OVCAR3 (cell line): ENCODE measurements around the gene GPX3.

DNA sequence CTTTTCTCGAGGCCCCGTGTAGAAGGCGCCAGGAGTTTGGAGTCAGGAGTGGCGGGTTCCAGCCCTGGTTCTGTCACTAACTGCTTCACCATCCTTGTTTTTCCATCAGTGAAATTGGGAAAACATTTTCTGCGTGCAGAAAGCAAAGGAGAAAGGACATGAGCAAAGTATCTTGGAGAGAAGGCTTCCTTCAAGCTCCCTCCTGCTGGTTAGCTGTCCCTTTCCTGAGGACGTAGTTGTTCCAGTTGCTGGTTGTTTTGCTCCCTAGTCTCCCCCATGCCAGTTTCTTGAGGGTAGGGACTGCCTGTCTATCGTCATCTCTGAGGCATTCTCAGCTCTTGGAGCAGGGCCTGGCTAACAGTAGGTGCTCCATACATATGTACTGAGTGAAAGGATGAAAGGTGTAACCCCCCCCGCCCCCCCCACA lies 879 bp downstream of the SMIM3 start:
- RRBS = no CpG with 5 or more reads among the region's 8 CpGs

DNA sequence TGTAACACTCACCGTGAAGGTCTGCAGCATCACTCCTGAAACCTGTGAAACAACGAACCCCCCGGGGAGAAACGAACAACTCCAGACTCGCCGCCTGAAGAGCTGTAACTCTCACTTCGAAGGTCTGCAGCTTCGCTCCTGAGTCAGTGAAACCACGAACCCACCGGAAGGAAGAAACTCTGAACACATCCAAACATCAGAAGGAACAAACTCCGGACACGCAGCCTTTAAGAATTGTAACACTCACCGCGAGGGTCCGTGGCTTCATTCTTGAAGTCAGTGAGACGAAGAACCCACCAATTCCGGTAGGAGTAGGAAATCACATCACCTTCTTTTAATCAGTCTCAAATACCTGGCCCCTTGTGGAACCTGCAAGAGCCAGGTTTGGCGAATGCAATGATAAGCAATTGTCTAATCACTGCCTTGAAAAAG lies 323 bp downstream of the IRGM start:
- RRBS = 91% methylated on average over 4 of the region's 18 CpGs

GRCh38 chr5:150946218-150946682 lies 41.5 kb upstream of the ZNF300 start:
- RRBS = no CpG with 5 or more reads among the region's 27 CpGs

GRCh38 chr5:150999995-151000412 lies 20.4 kb upstream of the GPX3 start:
- RRBS = no CpG with 5 or more reads among the region's 5 CpGs

GRCh38 chr5:151020106-151021153 lies at the start of gene GPX3:
Gene GPX3, plus strand, starts transcription at chr5:151020591.
- RRBS = 4% methylated on average over 11 of the region's 58 CpGs

- RRBS = no CpG with 5 or more reads among the region's 5 CpGs
These were observed 26.2 kb downstream of the TNIP1 start for GRCh38 chr5:151054520-151055051.

DNA sequence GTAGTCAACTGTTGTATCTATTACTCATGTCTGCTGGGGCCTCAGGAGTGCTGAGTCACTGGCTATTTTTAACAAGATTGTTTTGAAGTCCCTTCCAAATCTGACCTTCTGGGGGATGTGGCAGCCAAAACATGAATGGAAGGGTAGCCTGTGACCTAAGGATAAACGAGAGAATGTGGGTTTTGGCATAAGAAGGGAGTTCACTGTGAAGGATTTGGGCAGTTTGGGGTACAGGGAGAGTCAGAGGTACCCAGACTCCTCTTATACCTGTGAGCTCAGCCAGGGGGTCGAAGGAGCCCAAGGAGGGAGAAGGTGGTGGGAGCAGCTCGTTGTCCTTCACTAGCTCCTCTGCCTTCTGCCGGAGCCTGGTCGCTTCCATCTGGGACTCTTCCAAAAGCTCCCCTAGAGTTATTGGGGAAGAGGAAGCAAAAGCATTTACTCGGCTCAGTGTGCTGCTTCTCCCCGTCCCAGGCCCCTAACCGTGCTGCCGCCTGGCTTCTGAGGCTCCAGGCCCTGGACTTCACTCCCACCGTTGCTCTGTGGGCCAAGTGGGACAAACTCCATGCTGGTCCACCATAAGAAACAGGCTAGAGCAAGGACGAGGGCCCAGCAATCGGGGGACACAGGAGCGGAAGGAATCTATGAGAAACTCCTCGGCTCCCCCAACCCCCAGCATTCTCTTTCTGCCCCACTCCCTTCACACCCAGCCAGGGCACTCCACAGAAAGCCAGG lies 17.3 kb downstream of the TNIP1 start:
- RRBS = no CpG with 5 or more reads among the region's 14 CpGs

GRCh38 chr5:151085267-151086578 lies 4.9 kb upstream of the TNIP1 start:
- RRBS = no CpG with 5 or more reads among the region's 16 CpGs

GRCh38 chr5:151094898-151095261 lies 14.0 kb upstream of the TNIP1 start:
- RRBS = no CpG with 5 or more reads among the region's 6 CpGs

DNA sequence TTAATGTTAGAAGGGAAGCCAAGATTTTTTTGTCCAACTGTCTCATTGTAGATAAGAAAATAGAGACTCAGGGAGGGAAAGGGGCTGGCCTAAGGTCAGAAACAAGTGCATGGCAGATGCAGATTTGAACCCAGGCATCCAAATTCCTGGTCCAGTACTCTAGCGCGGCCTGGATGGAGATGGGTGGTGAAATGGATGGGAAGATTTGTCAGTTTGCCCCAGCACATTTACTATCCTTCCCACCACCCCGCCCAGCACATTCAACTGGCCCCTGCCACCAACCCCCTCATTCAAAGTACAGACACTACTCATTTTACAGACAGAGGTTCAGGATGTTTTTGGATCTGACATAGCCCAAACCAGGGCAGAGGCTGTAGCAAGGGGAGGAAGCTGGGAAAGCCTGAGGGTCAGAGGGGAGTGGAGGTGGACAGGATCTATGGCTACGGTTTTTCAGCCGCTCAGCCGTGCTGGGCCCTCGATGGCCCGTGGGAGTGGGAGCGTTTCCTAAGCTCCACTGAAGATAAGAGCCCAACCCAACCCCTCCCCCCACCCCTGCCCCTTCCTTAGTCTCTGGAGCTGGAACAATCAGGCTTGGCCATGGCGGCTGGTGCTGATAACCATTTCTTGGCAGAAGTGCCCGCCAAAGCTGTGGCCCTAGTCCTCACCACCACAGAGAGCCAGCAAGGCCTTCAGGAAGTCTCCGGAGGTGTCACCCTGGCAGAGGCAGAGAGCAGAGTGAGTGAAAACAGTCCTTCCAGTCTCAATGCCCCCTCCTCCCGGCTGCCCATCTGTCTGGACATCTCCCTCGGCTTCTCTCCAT lies 20.2 kb upstream of the TNIP1 start:
- RRBS = 98% methylated on average over 2 of the region's 14 CpGs

- RRBS = no CpG with 5 or more reads among the region's 14 CpGs
These were observed 33.4 kb downstream of the ANXA6 start for GRCh38 chr5:151124102-151124709.

DNA sequence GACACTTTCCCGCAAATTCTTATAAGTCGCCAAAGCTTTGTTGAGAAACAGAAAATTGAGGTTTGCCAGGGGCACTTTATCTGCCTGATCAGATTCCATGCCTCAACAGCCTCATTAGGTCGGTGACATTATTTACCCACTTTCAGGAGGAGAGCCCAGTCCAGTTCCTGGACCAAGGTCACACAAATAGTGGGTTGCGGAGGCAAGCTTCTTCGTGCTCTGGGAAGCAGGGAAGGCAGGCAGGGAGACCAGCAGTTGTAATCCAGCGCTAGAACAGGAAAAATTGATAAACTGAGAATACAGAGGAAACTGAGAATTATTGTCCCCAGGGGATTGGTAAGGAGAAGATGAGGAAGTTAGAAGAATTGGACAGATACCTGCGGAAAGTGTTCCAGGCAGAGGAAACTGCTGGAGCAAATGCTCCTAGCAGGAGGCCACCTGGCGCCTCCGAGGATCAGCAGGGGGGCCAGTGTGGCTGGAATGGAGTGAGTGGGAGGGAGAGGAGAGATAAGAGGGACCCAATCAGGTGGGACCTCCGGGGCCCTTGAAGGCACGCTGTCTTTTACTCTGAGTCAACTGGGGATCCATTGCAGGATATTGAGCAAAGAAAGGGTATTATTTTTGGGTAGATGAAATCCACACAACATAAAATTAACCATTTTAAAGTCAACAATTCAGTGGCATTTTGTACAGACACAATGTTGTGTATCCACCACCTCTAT lies 633 bp upstream of the ANXA6 start:
- RRBS = no CpG with 5 or more reads among the region's 11 CpGs

DNA sequence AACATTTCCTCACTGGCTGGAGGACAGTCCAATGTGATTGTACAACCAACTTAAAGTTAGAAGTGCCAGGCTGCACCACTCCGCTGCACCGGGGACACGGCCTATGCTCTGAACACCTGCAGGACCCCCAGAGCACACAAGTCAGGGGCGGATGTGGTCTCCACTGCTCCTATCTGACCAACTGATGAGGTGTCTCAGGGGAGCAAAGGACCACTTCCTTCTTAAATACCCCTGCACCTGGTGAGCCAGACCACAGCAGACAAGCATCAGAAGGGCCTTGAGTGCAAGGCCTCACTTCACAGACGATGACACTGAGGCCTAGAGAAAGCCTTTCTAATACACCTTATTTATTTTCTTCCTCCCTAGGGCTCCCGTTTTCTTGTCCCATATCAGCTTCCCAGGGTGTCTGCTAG lies 9.3 kb downstream of the CCDC69 start:
- RRBS = no CpG with 5 or more reads among the region's 6 CpGs

GRCh38 chr5:151222914-151223587 lies 841 bp downstream of the CCDC69 start:
- RRBS = no CpG with 5 or more reads among the region's 8 CpGs

DNA sequence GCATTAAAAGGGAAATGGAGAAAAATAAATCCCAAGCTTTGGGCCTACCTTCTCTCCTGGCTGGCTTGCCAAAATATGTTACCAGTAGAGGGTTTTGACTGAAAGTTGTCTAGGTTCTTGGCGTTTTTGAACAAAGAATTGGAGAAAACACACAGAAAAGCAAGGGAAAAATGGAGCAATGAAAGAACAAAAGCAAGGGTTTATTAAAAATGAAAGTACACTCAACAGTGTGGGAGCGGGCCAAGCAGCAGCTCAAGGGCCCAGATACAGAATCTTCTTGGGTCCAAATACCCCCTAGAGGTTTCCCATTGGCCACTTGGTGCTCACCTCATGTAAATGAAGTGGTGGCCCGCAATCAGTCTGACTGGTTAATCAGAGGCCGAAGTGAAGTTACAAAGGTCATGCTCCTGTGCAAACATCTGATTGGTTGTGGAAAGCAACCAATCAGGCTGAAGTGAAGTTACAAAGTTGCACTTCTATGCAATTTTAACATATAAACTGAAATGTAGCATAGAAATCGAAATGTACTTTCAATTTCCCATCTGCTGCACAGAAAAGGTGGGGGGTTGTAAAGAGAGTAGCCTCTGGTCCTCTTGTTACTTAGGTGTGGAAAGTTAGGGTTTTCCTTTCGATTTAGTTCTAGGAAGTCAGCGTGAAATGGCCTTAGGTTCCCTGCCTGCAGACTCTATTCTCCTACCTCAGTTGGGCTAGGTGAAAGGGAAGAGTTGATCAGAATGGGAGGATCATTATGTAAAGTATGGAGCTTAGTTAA lies 1.9 kb upstream of the GM2A start:
- RRBS = no CpG with 5 or more reads among the region's 7 CpGs

DNA sequence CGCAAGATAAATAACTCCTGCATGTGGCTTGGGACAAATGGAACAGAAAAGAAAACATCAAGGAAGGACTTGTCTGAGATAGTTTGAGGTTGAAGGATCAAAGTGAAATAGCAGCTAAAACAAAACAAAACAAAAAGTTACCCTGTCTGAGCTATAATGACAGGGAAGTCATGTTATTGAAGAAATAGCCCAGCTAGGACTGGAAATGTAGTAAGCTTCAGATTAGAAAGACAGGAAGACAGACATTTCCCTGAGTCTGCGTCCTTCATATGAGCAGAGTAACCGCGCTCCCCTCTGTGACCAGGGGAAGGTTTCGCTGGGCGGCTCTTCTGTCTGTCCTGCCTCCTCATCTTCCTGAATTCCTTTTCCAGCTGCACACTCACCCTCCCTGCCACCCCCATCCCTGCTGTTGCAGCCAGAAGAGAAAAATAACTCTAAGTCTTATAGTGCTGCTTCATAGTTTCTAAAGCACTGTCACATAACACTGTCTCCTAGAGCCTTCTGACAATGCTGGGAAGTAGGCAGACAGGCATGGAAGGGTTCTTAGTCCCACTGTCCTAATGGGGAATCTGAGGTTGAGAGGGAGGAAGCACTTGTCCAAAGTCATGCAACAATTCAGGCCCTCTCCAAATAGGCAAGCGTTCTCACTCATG lies 8.6 kb downstream of the SPARC start:
- RRBS = no CpG with 5 or more reads among the region's 7 CpGs

GRCh38 chr5:151703233-151703783 lies 16.6 kb upstream of the SPARC start:
- RRBS = no CpG with 5 or more reads among the region's 1 CpG

DNA sequence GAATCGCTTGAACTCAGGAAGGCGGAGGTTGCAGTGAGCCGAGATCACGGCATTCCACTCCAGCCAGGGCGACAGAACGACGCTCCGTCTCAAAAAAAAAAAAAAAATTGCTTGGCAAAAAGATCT lies 1.9 kb upstream of the G3BP1 start:
- RRBS = no CpG with 5 or more reads among the region's 8 CpGs

- RRBS = no CpG with 5 or more reads among the region's 7 CpGs
These were observed 1.4 kb downstream of the G3BP1 start for GRCh38 chr5:151773214-151773573.